ENCODE results near the genes F2R and S100Z.

- PRO-cap, result no peak
Observed at GRCh38 chr5:73449018-73449232, 348 bp upstream of the FOXD1 start.

- PRO-cap, result no peak
Observed at GRCh38 chr5:73515242-73515635, 17.0 kb downstream of the BTF3 start.

DNA sequence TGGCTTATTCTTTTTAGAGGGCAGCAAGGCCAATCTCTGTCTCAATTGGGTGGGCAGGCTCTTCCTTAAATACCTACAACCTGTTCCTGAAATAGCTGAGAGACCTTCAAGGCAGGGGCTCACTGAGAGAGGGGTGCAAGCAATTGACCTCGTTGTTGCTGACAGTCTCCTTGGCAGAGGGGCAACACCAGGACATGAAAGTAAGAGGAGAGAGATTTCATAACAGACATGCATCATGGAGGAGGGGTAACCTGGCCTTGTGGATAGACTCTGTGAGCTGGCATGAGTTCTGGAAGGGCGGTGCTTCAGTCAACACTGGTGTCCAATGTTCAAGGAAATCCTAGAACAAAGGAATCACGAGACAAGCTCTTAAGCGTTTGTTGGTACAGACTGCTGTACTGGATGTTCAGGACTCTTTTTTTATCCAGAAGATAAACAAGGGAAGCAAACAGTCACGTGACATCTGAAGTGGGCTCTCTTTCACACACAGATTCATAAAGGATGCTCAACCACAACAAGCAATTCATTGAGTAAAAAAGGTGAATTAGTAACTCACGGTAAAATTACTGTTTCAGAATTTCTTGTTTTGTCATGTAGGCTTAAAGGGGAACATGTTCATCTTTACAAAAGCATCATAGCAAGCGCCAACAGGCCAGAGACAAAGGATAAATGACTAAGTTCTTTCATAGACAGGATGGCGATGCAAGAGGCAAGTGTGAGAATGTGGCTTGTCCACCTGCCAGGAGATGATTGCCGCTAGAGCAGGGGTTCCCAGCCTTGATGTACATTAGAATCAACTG, 20.8 kb downstream of the ANKRA2 start:
- PRO-cap, result no peak

GRCh38 chr5:74241716-74242206, 398.8 kb downstream of the ENC1 start:
- PRO-cap, result no peak

GRCh38 chr5:74629669-74630325, 10.7 kb downstream of the ENC1 start:
- PRO-cap, result no peak

GRCh38 chr5:74931490-74931743, 65.2 kb upstream of the FAM169A start:
- PRO-cap, result no peak

DNA sequence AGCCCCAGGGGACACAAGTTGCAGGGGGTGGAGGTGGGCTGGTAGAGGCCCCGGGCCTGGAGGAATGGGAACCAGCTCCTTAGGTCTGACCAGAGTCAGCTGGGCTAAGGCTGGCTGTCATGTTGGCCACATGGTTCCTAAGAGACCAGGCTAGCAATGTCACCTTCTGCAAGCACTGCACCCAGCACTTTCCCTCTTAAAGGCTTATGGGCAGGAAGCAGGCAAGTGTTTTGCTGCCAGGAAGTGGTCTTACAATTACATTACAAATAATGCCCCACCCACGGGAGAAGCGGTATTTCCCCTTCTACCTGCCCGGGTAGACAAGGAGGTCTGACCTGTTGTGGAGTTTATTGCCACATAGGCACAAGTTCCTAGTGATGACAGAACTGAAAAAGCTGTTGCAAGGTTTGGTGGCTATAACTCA, 18.0 kb downstream of the GCNT4 start:
- PRO-cap, result no peak

DNA sequence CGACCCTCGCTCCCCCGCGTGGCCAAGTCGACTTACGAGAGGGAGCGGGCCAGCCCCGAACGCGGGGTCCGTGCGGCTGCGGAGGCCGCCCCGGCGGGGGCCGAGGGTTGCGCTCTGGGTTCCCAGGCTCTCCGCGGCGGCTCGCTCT, 995 bp upstream of the GCNT4 start:
- PRO-cap, result no peak

DNA sequence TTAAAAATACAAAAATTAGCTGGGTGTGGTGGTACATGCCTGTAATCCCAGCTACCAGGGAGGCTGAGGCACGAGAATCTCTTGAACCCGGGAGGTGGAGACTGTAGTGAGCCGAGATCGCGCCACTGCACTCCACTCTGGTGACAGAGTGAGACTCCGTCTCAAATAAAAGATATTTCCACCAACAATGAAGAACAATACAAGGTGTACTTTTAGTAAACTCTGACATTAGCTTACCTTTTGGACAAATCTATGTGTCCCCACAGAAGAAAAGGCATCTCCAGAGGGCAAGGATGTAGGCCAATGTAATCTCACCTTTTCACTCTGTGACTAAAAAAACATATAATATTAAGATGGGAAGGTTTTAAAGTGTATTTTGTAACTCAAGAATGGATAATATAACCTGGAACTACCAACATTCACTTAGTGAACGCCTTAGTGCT, 63.0 kb downstream of the HMGCR start:
- PRO-cap, result no peak

DNA sequence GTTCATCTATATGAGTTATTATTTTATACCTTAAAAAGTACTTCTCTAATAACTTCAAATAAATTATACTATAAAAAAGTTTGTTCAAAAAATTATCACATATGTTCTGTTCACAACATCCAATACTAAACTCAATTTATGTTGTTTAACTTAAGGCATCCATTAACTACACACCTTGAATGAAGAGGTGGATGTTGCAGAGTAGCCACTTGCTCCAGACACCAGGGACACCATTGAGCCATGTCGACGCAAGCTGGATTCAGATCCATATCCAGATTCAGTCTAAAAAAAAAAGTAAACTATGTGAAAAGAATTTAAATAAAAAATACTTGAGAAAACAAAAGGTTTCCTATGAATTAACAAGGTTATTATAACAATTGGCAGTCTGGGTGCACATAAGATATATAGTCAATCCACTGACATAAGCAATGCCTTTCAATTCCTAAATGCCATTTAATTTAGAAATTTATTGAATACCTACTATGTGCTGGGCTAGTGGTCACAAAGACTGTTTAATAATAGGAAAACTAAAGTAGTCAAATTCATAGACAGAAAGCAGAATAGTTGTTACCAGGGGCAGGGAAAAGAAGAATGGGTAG, 85.1 kb downstream of the CERT1 start:
- PRO-cap, result no peak

DNA sequence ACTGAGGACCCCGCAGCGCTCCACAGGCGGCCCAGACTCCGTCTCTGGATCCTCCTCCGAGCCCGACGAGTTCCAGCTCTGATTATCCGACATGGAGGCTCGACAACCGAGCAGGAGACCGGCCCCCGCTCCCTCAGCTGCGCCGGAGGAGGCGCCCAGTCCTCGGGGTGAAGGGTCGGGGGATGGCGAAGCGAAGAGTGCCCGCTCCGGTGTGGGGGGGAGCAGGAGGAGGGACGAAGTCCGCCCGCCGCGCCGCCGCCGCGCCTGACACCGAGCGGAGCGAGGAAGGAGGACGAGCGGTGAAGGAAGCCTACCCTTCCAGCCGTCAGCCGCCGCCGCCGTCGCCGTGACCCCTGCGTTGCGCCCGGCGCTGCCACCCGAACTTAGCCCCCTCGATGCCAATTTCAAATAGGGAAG, 306 bp downstream of the CERT1 start:
- PRO-cap, result bidirectional peak, plus-strand start at position 273 of the sequence, minus-strand start at position 169 of the sequence

GRCh38 chr5:75612059-75612551, 852 bp downstream of the ANKDD1B start:
- PRO-cap, result no peak

- PRO-cap, result no peak
Observed at GRCh38 chr5:76465875-76466494, 62.9 kb downstream of the IQGAP2 start.

- PRO-cap, result bidirectional peak, plus-strand start at chr5:76716107, minus-strand start at chr5:76716055
Observed at GRCh38 chr5:76715526-76716516, at the start of gene F2R. Gene F2R (plus strand): TSS chr5:76716126.

DNA sequence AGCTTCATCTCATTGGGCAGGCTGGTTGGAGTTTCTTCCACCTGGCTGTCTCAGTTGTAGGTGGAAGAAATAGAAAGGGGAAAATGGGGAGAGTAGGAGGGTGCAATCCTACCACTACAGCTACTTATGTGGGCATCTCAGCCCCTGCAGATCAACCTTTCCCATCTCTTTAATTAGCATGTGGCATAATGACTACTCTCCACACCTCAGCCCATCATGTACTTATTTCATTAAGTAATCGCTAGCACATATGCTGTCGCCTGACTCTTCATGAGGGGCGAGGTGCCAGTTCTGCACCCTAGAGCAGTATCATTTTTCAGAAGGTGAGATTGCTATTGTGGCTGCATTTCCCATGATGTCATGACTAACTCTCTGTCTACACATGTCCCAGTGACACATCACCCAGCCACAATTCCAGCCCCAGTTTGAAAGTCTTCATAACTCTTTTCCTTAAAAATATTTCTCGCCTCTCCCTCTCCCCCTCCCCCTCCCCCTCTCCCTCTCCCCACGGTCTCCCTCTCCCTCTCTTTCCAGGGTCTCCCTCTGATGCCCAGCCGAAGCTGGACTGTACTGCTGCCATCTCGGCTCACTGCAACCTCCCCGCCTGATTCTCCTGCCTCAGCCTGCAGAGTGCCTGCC, 7.6 kb upstream of the F2RL1 start:
- PRO-cap, result no peak

DNA sequence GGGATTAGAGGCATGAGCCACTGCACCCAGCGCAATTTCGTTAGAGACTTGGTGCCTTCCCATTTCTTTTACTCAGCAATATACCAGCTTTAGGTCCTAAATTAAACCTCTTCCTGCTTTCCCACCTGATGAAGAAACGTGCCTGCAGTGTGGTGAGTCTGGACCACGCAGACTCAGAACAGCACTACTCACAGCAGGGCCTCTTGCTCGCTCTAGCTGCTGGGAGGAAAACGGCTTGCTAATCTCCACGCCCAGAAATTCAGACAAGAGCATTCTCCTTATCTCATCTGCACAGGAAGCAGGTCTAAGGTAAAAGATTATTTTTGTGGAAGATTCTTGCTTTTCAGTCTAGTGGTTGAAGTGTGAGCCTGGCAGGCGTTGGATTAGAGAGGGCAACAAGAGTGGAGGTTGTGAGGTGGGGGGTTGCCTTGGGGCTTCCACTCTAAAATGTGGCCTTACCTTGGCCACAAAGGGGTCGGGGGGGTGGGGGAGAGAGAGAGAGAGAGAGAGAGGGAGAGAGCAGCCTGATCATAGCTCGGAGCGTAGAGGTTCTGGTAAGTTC, at the start of gene S100Z:
S100Z (plus strand) TSS at position 168 of the 562 bp plus-strand sequence.
- PRO-cap, result no peak

DNA sequence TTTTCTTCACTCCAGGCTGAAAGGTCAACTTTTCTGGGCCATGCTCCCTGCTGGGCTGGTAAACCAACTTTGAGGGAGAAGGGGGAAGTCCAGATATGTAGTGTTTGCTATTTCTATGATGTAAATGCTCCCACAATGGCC, 497 bp upstream of the ZBED3 start:
- PRO-cap, result no peak

- PRO-cap, result no peak
Observed at GRCh38 chr5:77629033-77629572, 9.4 kb downstream of the OTP start.

GRCh38 chr5:77864861-77865600, 88.9 kb upstream of the TBCA start:
- PRO-cap, result no peak

DNA sequence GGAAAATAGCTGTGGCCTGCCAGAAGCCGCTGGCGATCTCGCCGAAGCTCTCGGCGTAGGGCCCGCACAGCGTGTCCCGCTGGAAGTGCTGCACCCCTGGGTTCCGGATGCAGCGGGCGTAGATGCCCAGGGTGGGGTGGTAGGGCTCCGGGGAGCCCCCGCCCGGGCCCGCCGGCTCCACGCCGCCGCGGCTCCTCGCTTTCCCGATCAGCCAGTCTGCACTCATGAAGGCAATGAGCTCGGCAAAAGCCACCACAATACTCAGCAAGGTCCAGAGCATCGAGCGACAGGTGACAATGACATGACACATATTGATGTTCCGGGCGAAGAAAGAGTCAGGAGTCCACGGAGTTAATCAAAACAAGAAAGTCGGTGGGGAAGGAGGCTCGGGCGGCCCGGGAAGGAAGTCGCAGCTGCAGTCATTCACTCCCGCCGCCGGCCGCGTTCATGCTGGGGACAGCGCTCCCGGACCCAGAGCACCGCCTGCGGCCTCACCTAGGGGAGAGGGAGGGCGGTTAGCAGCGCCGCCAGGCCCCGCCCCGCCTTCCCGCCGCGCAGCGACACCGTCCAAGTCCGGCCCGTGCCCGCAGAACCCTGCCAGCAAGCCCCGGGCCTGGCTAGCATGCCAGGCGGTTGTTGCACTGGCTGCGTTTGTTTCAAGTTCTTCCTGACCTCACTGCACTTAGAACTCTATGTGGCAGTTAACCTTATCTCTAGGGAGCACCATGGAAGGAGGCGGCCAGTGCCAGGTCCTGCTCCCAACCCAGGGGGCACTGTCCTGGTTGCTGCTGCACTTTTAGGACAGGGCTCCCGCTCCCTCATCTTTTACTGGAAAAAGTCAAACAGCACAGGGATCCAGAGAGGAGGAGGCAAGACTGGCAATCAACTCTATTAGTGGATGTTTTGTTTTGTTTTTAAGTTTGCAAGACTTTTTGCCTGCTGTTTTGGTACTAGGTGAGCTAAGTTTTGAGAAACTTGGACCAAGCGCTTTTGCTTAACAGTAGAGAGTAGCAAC, 138.4 kb downstream of the LHFPL2 start:
- PRO-cap, result bidirectional peak, plus-strand start at position 589 of the sequence, minus-strand start at position 449 of the sequence